ENCODE measurements around a stretch of chr7.

- RRBS, result no CpG with 5 or more reads among the region's 14 CpGs
Measured at GRCh38 chr7:45701645-45702261, 127.6 kb downstream of the ADCY1 start.

DNA sequence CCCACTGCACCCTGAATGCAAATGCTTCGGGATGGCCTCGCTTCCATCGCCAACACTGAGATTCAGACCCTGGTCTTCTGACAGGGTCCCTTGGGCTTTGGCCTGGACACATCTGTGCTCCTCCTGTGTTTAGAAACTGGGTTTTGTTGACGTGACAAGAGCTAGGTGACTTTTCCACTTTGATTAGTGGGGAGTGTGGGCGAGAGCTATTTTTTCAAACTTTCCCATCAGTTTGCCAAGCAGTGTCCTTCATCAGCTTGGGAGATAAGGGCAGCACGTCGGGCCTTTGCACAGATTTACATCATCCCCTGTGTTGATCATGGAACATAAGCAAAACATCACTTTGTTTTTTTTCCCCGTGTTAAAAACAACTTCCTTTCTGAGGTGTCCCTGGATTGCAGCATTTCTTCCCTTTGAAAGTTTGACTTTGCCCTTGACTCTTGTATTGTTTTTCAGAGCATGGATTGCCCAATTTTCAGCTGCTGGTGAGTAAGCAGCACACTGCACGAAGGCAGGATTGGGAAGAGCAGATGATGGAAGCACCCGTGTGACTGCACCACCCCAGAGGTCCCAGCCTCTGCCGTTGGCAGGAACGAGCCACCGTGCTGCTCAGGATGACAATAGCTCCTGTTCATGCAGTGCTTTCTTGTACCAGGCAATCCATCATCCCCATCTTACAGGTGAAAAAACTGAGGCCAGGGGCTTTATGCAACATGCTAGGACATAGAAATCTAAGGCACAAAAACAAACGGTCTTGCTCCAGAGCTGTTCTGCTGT is 6.4 kb upstream of the IGFBP1 start:
- RRBS, result no CpG with 5 or more reads among the region's 14 CpGs

- RRBS, result no CpG with 5 or more reads among the region's 8 CpGs
Measured at GRCh38 chr7:45891792-45892344, 3.6 kb downstream of the IGFBP1 start.

DNA sequence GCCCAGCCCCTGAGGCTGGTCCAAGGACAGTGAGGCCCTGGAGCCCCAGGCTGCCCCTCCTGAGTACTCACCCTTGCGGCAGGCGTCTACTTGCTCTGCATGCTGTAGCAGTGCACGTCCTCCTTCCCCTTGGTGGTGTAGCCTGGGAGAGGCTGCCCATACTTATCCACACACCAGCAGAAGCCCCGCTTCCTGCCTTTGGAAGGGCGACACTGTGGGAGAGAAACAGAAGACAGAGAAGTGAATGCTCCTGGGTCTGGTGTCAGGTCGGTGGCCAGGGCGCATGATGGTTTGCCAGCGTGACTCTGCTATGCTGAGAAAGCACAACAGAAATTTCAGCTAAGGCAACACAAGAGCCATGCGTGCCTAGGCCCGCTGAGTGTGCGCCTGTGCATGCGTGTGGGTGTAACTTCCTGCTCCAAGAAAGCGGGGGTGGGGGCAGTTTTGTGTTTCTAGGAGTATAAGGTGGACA is 6.3 kb downstream of the IGFBP3 start:
- RRBS, result no CpG with 5 or more reads among the region's 13 CpGs

DNA sequence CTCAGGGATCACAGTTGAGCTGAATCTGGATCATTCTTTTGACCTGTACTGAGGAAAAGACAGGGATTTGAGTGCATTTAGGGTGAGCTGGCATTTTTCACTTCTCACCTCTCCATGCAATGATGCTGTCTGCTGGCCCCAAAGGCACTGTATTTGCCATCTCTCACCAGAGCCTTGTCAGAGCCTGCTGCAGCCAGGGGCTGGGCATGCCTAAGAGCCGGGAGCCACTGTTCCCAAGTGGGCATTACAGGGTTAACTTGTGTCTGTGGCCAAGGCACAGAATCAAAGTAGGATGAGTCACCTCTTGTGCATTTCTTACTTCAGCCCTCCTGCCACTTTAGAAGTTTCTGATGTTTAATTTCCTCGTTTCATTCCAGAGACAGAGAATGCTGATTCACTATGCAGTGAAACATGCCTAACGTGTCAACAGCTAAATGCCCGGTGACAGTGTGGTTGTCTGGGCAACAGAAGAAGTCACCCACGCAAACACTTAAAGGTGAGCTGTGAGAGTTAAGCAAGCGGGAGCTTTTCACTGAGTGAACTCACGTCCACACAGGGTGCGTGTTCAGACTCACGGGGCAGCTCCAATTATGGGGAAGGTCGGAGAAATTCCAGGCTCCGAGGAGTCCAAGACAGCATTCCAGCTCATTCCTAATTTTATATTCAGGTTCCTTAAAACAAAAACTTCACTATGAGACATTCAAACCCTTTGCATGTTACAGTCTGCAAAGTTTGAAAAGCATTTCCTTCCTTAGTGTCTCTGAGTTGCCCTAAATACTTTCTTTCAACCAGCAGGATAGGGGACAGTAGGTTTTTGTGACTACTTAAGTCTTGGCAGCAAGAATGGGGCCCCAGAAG is 57.1 kb upstream of the IGFBP3 start:
- RRBS, result no CpG with 5 or more reads among the region's 11 CpGs

DNA sequence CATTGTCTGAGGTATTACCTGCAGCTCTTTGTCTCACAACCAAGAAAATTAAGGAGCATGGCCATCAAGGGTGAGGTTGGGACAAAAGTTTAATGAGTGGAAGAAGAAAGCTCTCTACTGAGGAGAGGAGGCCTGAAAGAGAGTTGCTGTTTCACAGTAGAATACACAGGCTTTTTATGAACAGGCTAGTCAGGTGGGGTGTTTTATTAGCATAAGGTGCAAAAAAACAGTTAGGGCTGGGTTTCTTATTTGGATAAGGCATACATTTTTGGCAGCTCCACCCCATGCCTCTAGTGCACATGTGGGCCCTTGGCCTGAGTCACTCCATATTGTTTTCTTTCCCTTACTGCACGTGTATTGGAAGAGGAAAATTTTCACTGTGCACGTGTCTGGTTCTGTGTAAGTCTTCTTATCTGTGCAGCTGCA is 540.1 kb upstream of the IGFBP3 start:
- RRBS, result no CpG with 5 or more reads among the region's 2 CpGs

DNA sequence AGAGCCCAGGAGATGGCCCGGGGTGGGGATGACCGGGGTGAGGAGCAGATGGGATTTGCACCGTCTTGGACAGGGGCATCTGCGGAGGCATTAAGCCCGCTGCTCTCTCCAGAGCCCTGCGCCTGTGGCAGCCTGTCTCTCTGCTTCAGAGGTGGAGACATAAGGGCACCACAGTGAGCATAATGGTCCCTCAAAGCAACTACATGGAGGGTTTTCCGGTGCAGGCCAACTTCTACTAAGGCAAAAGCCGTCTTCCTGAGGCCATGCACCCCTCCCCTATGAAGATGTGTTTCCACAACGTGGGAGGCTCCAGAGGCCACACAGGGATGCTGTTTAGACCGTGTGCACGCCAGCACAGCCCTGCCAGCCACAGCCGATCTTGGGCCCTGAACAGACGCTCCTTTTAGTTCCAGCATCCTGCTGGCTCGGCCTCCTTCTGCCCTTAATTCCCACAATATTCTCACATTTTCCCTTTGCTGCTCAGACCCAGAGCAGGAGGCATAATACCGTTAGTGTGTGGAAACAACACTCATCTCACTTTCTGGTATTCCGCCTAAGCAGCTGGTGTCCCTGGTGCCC is 267.1 kb downstream of the TNS3 start:
- RRBS, result no CpG with 5 or more reads among the region's 16 CpGs

DNA sequence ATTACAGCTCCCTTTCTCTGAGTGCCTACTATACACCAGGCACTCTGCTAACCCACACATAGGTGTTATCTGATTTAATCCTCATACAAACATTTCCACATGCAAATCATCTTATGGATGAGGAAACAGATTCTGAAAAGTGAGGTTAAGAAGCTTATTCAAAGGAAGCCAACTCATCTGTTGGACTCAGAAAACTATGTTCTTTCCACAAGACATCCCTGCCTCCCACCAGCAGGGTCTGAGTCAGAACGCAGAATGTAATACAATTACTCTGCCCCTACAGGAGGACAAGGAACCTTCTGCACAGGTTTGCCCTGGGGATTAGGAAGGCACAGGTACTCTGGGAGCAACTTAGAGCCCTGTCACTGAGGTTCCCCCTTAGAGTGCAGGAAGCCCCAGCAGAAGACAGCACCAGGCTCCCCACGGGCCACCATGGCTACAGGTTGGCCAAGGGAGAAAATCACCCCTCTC is 255.7 kb downstream of the TNS3 start:
- RRBS, result no CpG with 5 or more reads among the region's 2 CpGs

GRCh38 chr7:47336012-47336656 is 245.8 kb downstream of the TNS3 start:
- RRBS, result no CpG with 5 or more reads among the region's 7 CpGs

GRCh38 chr7:47405510-47406843 is 175.9 kb downstream of the TNS3 start:
- RRBS, result no CpG with 5 or more reads among the region's 20 CpGs

DNA sequence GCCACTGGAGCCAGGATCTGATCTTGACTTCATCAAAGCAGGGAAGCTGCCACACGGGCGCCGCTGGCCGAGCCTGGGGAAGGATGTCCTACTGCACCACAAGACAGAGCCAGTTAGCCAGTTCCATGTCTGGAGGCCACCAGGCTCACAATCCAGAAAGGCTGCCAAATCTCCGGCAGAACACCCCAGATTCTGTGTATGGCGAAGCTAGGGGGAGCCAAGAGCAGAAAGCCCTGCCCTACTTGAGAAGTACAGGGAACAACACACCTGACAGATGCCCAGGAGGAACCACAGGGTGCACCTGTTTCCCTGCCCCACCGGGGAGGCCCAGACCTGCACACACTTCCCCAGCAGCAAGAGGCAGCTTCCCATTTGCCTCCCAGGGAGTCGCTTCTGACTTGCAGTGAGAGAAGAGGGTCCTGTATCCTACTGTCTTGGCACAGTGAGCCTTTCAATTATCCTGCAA is 101.9 kb downstream of the TNS3 start:
- RRBS, result no CpG with 5 or more reads among the region's 8 CpGs

DNA sequence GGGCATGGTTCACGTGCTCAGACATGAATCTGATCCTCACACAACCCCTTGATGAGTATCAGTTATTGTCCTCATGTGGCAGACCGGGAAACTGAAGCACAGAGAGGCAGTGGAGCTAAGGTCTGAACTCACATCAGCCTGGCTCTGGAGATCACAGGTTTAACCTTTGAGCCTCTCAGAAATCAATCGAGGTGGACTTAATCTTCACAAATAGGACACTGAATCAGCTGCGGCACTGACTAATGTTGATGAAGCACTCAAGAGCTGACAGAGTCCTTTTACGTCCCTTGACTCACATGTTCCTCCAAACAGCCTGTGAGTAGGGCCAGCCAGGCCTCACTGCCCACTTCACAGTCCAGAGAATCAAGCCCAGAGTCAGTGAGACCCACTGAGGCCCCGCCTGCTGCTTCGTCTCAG is 63.2 kb downstream of the TNS3 start:
- RRBS, result no CpG with 5 or more reads among the region's 7 CpGs

- RRBS, result no CpG with 5 or more reads among the region's 14 CpGs
Measured at GRCh38 chr7:47540285-47540780, 41.6 kb downstream of the TNS3 start.

- RRBS, result no CpG with 5 or more reads among the region's 10 CpGs
Measured at GRCh38 chr7:47557721-47558208, 24.1 kb downstream of the TNS3 start.

- RRBS, result no CpG with 5 or more reads among the region's 9 CpGs
Measured at GRCh38 chr7:47560401-47561109, 21.4 kb downstream of the TNS3 start.

DNA sequence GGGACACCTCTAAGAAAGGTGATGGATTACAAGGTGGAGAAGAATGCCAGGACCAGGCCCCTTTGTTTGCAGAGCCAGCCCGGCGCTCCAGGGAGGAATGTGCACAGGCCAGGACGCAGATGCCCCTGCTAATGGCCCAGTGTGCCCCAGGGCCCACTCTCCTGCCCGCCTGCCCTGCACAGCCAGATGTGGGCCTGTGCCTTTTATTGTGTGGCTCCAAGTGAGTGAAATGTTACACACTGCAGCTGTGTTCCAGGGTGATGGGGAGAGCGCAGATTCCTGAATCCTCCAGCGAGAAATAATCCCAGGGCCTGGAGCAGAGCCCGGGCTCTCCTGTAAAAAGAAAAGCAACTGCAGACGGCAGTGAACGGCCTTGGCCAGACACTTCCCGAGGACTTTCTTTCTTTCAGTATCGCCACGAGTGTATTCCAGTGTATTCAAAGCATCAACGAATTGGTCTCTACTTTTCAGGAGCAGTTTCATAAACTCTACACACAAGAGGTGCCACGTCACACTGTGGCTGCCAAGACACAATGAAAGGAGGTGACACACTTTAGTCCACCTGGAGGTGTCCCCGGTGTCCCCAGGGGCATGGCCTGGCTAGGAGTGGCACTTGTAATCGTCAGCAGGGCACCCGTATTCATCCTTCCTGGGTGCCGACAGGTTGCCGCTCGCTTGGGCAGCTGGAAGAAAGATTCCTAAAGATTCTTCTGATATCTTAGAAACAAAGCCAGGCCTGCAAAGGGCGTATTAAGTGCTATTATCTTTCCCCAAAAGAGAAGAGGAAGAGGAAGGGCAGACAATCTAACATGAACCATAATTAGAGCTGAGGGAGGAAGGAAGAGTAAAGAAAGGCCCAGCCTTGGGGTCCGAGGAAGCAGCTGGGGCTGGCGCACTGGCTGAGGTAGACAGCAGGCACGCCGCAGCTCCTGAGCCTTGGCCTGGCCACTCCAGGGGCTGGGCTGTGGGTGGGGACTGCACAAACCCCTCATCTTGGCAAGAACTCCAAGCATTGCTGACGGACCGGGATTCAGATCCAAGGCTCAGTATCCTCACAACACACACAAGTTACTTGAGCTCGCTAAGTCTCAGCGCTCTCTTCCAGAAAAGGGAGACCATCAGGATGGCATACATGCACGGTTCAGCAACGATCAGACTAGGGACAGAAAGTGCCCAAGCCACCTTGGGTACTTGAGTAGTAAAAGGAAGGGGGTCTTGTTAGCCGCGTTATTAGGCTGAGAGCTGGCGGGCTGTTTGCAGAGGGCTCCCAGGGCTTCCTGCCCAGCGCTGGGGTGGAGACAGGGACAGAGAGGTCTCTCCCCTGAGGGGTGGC is 4.9 kb downstream of the TNS3 start:
- RRBS, result no CpG with 5 or more reads among the region's 35 CpGs

DNA sequence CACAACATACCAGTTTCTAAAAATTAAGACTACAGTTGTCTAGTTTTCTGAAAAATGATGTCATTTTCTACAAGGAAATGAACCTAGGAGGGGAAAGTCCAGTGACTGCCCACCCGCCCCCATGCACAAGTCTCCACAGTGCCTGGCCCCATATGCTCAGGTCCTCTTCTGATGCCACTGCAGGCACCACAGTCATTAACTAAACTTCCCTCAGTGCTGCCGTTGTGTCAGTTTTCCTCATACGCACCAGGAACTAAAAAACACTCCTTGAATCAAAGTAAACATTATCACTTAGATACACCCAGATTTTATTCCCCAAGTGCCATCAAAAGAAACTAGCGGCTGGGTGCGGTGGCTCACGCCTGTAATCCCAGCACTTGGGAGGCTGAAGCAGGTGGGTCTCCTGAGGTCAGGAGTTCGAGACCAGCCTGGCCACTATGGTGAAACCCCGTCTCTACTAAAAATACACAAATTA is 6.9 kb upstream of the TNS3 start:
- RRBS, result no CpG with 5 or more reads among the region's 8 CpGs

- RRBS, result no CpG with 5 or more reads among the region's 11 CpGs
Measured at GRCh38 chr7:47611027-47611597, 29.2 kb upstream of the TNS3 start.

GRCh38 chr7:47786459-47786848 is 161.8 kb downstream of the PKD1L1 start:
- RRBS, result no CpG with 5 or more reads among the region's 7 CpGs

DNA sequence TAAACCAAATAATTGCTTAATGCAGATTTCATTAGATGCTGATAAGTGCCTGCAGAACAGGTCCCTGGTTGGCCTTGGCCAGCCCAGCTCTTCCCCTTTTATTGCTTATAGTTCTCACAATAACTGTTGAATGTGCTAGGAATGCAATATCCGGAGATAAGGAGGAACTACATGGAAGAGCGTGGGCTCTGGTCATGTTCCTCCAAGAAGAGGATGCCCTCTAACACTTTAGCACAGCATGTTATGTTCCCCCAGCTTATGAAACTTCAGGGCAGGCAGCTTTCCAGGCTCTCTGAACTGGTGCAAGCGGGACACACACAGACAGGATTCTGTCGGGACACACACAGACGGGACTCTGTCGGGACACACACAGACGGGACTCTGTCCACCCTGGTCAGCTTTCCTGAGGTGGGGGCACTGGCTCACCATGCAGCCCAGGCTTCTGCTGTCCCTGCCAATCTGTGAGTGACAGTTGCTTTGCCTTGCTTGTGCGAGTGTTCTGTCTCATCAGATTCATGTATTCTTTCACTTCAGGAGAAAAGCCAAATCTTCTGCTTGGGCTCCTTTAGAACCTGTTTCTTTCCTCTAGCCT is 141.5 kb downstream of the PKD1L1 start:
- RRBS, result no CpG with 5 or more reads among the region's 8 CpGs